Lower leg skin (tissue), 2 donors: ENCODE measurements around a stretch of chr9.

- PRO-cap: no peak
- RAMPAGE, long total RNA, 2 experiments: no peak in any of the 2 experiments
These were observed 54.0 kb downstream of the FNBP1 start for GRCh38 chr9:129988852-129989489.

DNA sequence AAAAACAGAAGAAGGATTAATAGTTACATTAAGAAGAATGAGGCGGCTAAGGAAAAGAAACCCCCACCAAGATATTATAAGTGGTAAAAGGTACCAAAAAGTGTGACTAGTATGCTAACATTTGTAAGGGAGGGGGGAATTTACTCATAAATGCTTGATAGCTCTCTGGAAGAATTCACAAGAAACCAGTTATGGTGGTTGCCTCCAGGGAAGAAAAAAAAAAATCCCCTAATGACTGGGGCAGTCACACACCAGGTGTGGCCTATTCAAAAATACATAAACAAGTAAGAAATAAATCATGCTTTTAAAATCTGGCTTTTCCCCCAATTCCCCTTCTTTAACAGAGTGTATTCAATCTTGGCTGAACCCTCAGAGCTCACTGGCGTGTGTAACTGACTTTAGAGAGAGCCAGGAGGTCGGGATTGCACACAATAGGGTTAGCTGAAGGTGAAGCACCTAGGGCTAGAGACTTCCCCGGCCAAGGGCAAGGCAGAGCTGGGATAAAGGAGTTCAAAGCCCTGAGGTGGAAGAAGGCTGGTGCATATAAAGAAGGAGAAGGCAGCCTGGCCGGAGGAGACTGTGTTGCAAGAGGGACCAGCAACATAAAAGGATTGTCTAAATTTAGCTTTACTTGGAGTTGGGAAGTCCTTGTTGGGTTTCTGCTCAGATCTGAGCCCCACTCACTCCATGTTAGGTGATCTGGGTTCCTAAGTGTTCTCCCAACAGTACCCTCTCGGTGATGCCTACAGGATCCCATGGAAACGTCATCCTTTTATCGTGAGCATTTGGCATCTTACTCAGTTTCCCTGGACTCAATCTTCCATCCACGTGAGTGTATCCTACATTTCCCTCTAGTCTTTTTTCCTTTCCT, 19.8 kb downstream of the FNBP1 start:
- PRO-cap: no peak
- RAMPAGE, long total RNA, 2 experiments: no peak in any of the 2 experiments

DNA sequence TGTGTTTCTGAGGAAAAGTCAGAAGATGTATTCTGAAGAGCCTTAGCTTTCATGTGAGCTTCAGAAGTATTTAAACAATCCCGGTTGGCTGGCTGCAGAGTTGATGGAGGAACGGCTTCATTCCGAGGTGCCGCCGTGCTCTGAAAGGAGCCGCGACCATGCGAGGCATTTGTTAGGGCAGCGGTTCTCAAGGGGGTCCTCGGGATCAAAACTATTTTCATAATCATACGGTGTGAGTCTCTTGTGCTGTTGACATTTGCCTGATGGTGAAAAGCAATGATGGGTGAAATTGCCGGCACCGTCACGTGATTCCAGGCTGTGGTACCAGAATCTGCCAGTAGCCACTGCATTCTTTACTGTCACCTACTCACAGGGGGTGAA, 58.4 kb downstream of the GPR107 start:
- PRO-cap: no peak
- RAMPAGE, long total RNA, 2 experiments: no peak in any of the 2 experiments

- PRO-cap: no peak
- RAMPAGE, long total RNA, 2 experiments: no peak in any of the 2 experiments
These were observed 53.2 kb upstream of the NCS1 start for GRCh38 chr9:130118766-130119549.

- PRO-cap: no peak
- RAMPAGE, long total RNA, 2 experiments: no peak in any of the 2 experiments
These were observed 39.0 kb upstream of the NCS1 start for GRCh38 chr9:130133167-130133584.

- PRO-cap: no peak
- RAMPAGE, long total RNA, 2 experiments: no peak in any of the 2 experiments
These were observed 37.3 kb downstream of the NCS1 start for GRCh38 chr9:130209337-130210018.

GRCh38 chr9:130447883-130448576, 3.3 kb downstream of the ASS1 start:
- PRO-cap: no peak
- RAMPAGE, long total RNA, 2 experiments: no peak in any of the 2 experiments

DNA sequence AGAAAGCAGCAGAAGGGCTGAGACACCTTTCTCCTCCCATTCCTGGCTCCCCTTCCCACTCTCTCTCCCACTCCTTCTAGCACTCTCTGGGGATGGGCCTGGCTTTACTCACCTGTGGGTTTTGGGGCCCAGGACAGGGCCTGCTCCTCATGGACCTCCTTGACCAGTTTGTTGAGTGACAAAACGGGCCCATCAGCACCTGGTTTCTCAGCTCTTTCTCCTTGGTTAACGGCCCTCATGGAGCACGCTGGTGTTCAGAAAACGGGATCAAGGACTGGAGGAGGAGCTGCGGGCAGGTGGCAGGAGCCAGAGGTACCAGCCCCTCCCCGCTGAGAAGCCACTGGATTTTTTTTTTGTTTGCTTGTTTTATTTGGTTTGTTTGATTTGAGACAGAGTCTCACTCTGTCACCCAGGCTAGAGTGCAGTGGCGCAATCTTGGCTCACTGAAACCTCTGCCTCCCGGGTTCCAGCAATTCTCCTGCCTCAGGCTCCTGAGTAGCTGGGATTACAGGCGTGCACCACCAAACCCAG, 32.1 kb upstream of the FUBP3 start:
- PRO-cap: no peak
- RAMPAGE, long total RNA, 2 experiments: no peak in any of the 2 experiments

DNA sequence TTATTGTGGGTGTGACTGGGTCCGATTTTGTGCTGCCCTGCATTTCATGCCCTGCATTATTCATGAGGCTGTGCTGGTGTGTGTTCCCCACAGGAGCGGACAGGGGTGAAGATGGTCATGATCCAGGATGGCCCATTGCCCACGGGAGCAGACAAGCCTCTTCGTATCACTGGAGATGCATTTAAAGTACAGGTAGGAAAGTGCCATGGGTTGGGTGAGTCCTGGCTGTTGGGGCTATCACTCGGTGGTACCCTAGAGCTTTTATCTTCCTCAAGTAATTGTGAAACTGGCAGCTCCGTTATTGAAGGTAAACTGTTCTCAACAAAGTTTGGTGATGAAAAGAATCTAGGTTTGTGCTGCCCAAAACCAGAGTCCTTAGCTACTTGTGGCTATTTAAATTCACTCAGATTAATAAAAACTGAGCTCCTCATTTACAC, 38.3 kb downstream of the FUBP3 start:
- PRO-cap: no peak
- RAMPAGE, long total RNA, 2 experiments: no peak in any of the 2 experiments

DNA sequence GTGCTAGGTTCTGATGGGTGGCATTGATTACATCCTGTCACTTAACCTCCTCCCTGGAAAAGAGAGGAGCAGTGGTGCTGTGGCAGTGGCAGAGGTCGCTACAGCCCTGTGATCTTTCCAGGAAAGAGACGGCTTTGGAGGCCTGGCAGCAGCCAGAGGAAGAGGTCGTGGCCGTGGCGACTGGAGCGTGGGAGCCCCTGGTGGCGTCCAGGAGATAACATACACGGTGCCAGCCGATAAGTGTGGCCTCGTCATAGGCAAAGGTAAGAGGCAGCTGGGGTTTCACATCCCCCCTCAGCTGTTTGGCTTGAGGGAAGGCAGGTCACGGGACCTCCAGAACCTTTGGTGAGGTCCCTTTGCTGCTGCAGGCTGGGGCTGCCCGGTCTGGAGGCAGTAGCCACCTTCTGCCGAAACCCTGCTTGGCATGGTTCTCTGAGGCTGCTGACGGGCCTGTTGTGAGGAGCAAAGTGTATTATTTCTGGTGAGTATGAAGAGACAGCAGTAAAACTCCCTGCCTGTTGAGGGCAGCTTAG, 38.1 kb upstream of the PRDM12 start:
- PRO-cap: no peak
- RAMPAGE, long total RNA, 2 experiments: no peak in any of the 2 experiments

GRCh38 chr9:130690222-130690625, 3.4 kb upstream of the EXOSC2 start:
- PRO-cap: bidirectional peak, plus-strand start at chr9:130690310, minus-strand start at chr9:130690063; bidirectional peak, plus-strand start at chr9:130690483, minus-strand start at chr9:130690482
- RAMPAGE, long total RNA, 2 experiments: no peak in any of the 2 experiments

- PRO-cap: no peak
- RAMPAGE, long total RNA, 2 experiments: no peak in any of the 2 experiments
These were observed 11.9 kb downstream of the EXOSC2 start for GRCh38 chr9:130705355-130705962.

DNA sequence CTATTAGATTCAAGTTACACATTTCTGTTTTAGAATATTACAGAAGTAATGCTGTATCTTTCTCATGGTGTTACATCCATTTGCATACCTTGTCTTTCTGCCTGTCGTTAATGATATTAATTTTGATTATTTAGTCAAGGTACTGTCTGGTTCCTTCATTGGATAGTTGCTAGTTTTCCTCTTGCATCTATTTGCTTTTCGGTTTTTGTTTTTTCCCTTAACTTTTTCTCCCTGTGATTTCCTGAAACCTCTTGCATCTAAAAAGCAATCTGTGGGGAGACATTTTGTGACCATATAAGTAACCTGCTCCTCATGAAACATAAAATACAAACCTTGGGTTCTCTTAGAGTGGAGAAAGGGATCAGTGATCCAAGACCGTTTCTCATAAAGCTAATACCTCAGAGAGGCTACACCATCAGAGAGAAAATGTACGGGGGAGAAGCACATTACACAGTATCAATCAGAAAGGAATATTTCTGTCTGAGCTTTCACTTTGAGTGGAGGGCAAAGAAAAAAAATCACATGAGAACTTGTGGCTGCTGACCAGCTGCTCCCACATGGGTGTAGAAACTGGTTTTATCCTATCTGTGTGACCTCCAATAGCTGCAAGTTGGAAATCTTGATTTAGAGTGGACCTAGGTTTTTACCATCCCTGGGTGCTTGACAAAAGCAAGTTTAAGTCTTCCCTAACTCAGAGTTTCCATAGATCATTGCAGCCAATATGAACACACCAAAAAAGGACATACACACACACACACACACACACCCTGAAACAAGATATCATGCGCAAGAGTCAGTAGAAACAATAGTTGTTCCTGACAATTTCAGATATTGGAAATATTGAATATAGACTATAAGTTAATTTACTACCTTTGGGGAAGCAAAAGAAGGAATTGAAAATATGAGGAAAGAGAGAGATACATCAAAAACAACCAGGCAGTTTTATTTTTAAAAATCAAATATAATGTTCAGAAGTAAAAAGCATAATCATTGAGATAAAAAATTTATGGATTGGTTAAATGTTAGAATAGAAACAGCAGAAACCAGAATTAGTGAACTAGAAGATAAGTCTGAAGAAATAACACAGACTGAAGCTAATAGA, 45.9 kb upstream of the ABL1 start:
- PRO-cap: no peak
- RAMPAGE, long total RNA, 2 experiments: no peak in any of the 2 experiments

DNA sequence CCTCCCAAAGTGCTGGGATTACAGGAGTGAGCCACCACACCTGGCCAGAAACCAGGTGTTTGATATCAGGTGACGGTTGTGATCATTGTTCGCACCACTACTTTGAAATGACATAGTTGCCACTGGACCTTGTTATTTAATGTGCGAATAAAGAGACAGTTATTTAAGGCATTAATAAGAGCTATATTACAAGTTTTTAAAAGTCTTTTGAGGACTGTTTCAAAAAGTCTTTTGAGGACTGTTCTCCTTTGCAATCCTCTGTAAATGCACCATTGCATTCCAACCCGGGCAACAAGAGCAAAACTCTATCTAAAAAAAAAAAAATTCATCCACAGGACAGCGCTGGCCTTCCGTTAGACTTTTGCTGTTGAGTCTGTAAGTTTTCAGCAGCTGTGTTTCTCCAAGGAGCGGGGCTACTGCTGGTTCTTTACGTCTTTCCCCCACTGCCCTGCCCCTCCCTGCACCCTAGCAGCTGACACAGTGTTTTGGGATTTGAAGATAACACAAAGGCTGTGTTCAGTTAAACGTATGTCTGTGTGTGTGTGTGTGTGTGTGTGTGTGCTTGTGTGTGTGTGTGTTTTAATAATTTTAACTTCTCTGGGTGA, 10.6 kb downstream of the ABL1 start:
- PRO-cap: no peak
- RAMPAGE, long total RNA, 2 experiments: no peak in any of the 2 experiments

DNA sequence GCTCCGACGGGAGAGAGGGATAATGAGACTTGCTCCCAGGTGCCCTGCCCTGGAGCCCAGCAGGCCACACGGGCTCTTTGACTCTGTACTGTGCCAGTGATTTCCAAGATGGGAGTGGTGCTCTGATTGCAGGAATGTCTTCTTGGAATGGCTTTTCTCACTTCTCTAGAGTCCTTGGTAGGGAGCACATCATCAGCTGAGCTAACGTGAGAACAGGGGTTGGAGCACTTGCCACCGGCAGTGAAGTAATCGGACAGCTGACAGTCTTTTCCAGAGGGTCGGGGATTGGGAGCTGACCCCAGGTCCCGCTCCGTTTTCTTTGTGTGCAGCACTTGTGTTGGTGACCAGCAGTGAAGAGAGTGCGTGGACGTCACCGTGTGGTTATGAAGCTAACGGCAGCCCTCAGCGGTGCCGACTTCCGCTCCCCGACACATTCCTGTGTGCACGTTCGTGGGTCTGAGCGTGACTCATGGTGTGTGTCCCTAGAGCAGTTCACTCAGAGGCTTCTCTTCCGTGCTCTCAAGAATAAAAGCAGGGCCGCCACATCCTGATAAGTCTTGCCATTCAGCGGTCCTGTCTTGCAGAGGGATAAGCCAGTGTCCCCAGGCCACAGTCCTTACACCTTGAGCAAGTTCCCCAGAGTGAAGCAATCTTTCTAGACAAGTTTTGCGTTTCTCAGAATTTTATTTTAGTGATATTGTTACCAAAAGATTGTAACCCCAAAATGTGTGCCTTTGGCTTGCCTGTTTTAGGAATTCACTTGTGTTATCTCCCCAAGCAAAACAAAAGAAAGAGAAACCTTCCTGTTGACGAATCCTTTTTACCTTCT, 25.7 kb downstream of the ABL1 start:
- PRO-cap: no peak
- RAMPAGE, long total RNA, 2 experiments: no peak in any of the 2 experiments

DNA sequence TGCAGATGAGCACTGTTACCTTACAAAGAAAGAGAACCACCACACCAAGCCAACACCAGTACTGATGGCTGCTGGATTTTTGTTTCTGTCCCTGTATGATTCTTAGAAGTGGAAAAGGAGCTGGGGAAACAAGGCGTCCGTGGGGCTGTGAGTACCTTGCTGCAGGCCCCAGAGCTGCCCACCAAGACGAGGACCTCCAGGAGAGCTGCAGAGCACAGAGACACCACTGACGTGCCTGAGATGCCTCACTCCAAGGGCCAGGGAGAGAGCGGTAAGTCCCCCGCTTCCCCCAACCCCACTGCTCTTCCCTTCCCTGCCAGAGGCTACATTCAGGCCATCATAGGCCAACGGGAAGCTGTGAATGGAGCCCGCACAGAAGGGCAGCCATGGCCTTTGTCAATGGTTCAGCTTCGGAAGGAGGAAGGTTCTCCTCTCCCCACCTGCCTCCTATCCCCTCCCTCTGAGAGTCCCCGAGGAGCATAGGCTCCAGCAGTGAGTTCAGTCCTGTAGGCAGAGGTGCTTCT, 16.2 kb downstream of the QRFP start:
- PRO-cap: no peak
- RAMPAGE, long total RNA, 2 experiments: no peak in any of the 2 experiments

- PRO-cap: no peak
- RAMPAGE, long total RNA, 2 experiments: no peak in any of the 2 experiments
These were observed 13.6 kb upstream of the AIF1L start for GRCh38 chr9:131082711-131083247.

- PRO-cap: no peak
- RAMPAGE, long total RNA, 2 experiments: no peak in any of the 2 experiments
These were observed 11.1 kb upstream of the AIF1L start for GRCh38 chr9:131085216-131085642.

DNA sequence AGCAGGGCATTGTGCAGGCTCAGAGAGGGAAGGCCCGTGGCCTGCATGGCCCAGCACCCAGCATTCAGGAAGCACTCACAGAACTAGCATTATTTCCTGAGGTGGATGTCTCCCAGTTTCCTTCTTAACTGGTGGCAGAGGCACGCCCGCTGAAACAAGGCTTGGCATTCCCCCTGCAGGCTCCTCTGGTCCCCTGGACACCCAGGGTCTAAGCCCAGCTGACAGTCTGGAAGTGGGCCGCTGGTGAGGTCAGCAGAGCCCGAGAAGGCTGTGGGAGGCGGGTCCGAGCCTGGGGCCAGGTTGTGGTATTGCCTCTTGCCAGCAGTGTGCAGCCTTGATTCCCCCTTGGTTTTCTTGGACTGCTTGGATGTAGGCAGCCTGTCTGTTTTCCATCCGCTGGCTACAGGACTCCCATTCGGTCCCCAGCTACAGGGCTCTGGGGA, 1.5 kb downstream of the AIF1L start:
- PRO-cap: no peak
- RAMPAGE, long total RNA, 2 experiments: no peak in any of the 2 experiments

GRCh38 chr9:131116440-131117604, 8.6 kb upstream of the NUP214 start:
- PRO-cap: no peak
- RAMPAGE, long total RNA, 2 experiments: no peak in any of the 2 experiments